Pericardium fibroblast (primary cell): ENCODE measurements around a stretch of chr16.

- RAMPAGE, long total RNA: no peak
Measured at GRCh38 chr16:48561535-48562200, 48.3 kb downstream of the N4BP1 start.

GRCh38 chr16:48603217-48603570 is 6.8 kb downstream of the N4BP1 start:
- RAMPAGE, long total RNA: no peak

DNA sequence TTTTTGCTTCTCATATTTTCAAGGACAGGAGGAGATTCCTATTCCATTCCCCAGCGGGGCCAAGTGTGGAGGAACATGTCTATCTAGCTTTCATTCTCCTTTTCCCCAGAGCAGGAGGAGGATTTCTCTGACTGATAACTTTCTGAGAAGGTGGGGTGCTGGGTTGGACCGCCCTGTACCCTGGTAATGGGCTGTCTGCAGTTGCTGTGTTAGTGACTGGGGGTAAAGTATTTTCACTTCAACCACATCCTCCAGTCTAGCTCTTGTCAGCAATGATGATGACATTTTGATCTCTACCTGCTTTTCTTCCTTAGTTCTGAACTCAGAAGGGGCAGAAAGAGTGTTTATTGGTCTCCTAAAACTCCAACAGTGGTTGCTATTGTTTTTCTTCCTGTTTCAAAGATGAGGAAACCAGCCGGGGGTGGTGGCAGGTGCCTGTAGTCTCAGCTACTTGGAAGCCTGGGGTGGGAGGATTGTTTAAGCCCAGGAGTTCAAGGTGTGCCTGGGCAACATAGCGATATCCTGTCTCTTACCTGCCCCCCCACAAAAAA is 3.1 kb upstream of the N4BP1 start:
- RAMPAGE, long total RNA: no peak

DNA sequence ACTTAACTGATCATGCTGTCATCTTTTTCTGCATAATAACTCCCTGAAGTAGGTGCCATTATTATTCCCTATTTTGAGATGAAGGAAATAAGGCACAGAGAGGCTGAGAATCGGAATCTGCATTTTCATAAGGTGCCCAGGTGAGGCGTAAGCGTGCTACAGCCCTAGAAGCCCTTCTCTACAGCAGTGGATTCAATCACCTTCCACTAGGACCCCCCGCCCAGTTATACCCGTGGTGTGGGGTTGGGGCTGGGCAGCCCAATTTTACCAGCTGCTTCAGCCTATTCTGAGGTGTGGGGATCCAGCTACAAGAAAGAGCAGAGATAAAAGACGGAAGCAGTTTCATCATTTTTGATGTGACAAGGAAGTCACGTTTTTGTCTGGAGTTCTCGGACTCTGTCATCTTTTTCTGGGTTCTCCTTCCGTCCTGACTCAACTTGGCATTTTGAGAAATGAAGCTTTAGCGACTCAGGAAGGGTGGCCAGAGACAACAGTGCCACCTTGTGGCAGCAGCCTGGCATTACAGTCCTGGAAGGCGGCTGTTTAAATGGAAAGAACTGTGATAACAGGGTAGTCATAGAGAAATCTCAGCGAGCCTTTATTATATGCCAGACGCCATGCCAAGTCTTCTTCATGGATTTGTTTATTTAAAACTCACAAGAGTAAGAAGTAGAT is 20.3 kb upstream of the N4BP1 start:
- RAMPAGE, long total RNA: no peak

DNA sequence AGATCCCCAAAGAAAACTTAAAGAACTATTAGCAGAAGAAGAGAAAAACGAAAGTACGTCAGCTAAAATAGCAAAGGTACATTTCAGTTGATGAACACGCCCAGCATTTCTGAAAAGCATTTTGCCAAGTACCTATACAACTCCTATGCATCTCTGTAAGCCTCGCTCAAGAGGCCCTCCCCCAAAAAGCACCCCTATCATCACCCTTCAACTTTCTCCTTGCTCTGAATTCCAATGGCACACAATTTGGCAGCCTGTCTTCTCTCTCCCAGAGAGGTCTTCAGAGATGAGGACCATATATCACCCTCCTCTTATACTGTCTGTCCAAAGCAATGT is 111.0 kb downstream of the CBLN1 start:
- RAMPAGE, long total RNA: no peak

DNA sequence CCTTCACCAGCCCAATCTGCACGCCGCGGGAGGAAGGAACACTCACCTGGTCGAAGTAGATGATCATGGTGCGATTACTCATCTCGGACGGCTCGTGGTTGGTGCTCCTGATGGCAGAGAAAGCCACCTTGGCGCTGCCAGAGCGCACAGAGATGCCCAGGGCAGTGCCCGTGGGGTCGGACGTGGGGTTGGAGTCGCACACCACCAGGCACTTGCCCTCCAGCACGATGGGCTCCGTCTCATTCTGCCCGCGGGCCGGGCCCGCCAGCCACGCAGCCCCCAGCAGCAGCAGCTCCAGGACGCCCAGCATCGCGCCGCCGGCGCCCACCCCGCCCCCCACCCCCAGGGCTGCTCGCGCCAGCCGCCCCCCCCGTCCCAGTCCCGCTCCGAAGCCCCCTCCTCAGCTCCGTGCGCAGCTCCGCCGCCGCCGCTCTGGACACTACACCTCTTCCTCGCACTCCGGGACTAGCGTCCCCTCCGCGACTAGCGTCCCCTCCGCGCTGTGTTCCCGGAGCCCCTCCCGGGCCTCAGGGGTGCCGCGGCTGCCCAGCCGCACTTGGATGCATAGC is 398 bp downstream of the CBLN1 start:
- RAMPAGE, long total RNA: no peak

GRCh38 chr16:49463530-49464153 is 90.0 kb downstream of the C16orf78 start:
- RAMPAGE, long total RNA: no peak

GRCh38 chr16:49542206-49543011 is 168.8 kb downstream of the C16orf78 start:
- RAMPAGE, long total RNA: no peak

DNA sequence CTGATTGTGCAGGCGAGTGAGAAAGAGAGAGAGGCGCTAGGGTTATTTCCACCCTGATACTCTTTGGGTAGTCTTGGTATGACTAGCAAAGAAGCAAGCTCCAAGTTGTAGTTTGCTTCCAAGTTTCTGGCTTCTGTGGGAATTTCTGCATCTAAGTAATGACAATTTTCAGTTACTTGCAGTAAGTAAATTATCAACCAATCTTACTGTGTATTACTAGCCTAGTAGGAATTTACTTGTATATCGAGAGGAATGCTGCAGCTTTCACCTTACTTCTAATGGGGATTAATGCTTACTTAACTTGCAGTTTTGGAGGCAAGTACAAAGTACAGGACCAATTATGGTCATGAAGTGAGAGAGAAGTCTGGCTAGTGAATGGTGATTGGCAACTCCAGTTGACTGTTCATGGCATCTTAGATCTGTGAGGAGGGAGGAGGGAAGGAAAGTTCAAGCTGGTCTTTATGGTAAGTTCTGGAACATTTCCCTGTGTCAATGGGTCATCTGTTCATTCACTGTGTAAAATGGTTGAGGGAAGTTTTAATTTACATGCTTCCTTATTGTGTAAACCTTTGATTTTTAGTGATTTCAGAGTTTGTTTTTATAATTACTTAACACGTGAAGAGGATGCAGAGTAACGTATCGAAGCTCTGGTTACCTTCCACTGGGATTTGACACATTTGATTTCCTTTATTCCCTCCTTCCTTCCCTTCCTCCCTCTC is 32.1 kb downstream of the TENT4B start:
- RAMPAGE, long total RNA: no peak

DNA sequence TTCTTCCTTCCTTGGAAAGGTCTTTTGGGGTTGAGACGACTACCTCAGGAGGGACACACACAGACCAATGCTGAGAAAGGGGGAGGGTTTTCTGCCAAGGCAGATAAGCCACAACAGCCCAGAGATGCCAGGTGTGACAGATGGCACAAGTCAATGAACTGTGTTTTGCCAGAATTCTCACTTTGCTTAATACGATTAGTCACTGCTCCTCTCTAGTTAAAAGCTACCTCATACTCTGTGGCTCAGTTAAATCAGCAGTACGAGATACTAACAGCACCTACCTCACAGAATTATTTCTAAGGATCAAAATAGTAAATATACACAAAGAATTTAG is 8.0 kb downstream of the BRD7 start:
- RAMPAGE, long total RNA: no peak

DNA sequence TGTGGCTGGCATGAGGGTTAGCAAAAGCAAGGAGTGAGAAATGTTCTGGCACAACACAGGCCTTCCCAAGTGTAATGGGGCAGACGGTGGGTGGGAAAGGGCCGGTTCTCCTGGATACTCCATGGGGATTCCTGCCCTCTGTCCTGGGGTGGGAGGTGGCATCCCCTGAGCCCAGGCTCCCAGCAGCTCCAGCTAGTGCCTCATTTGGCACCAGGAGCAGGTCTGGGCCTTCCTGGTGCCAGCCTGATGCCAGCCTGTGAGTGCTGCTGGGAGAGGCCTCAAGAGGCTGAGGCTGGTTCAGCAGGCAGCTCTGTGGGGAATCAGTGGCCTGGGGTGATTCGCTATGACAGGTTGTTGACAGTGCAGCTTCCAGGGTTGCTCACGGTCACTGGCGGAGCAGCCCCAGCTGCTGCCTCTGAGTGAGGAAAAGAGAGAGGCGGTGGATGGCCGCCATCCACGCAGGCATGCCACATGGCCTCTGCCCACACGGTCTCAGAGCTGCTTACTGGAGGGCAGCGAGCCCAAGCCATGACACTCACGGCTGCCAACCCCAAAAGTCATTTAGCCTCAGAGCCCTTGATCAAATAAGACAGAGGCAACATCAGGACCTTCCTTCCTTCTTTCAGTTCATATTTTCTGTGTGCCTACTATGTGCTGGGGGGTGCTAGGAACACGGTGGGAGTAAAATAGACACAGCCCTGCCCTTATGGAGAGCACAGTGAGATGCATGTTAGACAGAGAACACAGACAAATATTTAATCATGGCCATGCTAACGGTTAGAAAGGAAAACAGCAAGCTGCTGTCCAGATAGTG is 4.3 kb upstream of the BRD7 start:
- RAMPAGE, long total RNA: no peak

DNA sequence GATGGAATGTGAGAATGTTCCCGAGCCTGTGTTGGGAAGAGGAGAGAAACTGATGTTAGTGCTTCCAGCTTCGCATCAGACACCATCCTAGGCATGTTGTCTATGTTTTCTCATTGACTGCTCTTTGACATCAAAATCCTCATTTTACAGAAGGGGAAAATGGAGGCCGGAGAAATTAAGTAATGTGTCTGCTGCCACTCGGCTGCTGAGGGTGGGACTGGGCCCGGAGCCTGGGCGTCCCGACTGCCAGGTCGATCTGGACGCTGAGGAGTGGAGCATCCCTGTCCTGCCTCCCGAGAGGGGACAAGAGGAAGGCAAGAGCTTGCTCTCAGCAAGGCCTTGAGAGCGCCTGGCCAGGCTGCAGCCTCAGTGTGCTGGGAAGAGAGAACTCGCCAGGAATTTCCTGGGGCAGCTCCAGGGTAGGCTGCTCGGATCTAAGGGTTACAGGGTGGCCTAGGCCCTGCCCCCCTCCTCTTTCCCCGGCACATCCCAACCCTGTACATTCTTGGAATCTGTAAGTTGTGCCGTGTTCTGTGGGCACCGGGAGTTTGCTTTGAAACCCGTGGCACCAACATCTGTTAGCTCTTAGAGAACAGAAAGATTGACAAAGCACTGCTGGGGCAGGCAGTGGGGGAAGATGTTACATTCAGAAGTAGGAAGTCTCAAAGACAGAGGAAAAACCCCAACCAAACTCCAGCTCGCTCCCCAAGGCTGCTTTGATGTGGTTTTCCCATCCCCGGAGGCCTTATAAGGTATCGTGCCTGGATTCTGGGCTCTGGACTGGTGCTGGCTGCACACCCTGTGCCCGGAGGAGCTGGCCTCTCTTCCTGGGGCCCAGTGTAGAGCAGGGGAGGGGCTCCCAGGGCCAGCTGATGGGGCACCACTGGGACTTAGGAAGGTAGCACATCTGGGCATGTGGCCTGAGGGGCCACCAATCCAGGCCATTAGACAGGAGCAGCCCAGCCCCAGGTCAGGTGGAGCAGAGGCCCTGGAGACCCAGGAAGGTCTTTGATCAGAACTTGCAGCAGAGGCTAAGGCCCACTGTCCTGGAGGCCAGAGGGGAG is 55.1 kb downstream of the NKD1 start:
- RAMPAGE, long total RNA: no peak

GRCh38 chr16:50683594-50684389 is 2.7 kb upstream of the SNX20 start:
- RAMPAGE, long total RNA: no peak

DNA sequence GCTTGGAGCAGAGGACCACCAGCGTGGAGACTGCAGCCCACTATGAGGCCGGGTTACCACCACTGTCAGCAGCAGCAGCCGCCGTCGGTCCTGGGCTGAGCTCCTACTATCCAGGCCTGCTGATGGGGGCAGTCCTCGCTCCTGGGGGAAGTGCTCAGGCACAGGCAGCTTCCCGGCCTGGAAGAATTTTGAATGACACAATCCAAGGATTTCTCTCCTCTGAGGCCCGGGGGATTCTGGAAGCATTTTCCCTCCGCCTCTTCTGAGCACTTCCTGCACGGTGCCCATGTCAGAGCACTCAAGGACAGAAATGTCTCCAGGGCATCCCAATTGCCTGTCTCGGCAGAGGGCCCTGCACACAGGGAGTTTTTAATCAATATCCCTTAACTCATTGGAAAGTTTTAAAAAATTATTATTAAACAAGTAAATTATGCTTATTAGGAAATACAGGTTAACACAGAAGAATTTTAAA is 5.2 kb upstream of the NOD2 start:
- RAMPAGE, long total RNA: no peak

DNA sequence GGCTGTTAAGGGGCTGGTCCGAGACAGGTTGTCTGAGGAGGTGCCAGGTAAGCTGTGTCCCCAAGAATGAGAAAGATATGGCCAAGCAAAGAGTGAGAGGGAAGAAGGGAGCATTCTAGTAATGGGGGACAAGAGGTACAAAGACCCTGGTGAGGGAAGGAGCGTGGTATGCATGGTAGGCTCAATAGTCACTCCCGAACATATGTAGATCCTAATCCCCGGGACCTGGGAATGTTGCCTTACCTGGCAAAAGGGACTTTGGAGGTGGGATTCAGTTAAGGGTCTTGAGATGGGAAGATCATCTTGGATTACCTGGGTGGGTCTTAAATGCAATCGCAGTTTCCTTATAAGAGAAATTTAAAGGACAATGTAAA is 7.1 kb upstream of the CYLD start:
- RAMPAGE, long total RNA: no peak

DNA sequence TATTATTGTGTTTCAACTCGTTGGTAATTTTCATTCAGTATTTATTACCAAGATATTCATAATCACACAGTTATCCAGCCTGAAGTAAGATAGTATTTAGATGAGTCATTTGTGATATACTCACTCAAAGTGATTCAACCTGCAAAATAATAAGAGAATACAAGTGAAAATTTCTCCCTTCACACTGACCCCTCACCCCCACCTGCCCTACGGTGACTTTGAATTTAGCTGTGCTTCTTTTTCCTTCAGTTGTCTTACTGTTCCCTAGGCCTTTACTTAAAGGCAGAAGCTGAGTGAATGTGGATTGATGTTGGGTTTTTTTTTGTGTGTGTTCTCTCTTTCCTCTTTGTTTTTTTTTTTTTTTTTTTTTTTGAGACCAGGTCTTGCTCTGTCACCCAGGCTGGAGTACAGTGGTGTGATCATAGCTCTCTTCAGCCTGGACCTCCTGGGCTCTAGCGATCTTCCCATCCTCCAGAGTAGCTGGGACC is 3.2 kb downstream of the CYLD start:
- RAMPAGE, long total RNA: no peak

GRCh38 chr16:50806266-50807045 is 64.6 kb downstream of the CYLD start:
- RAMPAGE, long total RNA: no peak

- RAMPAGE, long total RNA: no peak
Measured at GRCh38 chr16:51052357-51052913, 98.6 kb downstream of the SALL1 start.

- RAMPAGE, long total RNA: no peak
Measured at GRCh38 chr16:51152188-51152841, 1.2 kb upstream of the SALL1 start.

GRCh38 chr16:51155100-51155765 is 4.2 kb upstream of the SALL1 start:
- RAMPAGE, long total RNA: no peak